Cardiac septum (tissue), 1 donor: Measurements from ENCODE around the gene GPR65.

GRCh38 chr14:85516608-85517124 is 13.3 kb upstream of the FLRT2 start:
- PRO-cap = no peak

- PRO-cap = no peak
Observed at GRCh38 chr14:86312446-86313099, 782.6 kb downstream of the FLRT2 start.

DNA sequence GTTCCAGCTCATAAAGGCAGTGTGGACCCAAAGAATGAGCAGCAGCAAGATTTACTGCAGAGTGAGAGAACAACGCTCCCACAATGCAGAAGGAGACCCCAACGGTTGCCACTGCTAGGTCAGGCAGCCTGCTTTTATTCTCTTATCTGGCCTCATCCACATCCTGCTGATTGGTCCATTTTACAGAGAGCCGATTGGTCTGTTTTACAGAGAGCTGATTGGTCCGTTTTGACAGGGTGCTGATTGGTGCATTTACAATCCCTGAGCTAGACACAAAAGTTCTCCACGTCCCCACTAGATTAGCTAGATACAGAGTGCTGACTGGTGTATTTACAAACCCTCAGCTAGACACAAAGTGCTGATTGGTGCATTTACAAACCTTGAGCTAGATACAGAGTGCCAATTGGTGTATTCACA is 1088.1 kb downstream of the GALC start:
- PRO-cap = no peak

DNA sequence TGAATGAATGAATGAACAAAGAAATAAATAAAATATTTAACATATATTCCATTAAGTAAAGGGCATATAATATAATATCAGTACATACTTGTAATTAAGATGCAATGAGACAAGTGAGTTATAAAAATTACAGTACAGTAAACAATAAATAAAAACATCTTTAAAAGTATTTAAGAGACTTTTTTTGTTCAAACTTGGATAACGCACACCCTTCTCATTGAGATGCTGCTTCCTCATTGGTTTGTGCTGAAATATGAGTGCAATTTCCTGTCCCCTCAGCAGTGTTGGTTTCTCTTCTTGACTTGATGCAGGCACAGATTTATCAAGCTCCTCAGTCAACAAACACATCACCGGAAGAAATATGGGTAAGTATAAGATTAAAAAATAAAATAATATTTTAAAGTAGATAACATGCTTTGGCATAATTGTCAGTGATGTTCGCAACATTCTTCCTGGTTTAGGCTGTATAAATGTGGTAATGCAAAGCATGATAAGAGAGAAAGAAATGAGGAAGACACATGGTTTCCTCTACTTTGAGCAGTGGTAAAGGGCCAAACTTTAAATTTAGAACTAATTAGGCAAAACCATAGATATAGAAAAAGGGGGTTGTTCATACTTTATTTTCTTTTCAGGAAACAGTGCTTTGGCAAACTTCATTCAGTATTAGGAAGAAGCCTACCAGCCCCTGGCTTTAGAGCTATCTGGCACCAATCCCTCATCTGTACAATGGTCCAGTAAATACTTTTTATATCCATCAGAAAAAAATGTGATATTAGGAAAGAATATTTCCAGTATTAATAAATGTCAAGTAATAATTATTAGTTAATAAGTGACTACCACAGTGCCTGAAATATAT is at the start of gene GPR65:
Gene GPR65 (plus strand): TSS at position 278 of the 856 bp plus-strand sequence.
- PRO-cap = no peak

- PRO-cap = no peak
Observed at GRCh38 chr14:88845510-88846387, 21.3 kb downstream of the TTC8 start.

DNA sequence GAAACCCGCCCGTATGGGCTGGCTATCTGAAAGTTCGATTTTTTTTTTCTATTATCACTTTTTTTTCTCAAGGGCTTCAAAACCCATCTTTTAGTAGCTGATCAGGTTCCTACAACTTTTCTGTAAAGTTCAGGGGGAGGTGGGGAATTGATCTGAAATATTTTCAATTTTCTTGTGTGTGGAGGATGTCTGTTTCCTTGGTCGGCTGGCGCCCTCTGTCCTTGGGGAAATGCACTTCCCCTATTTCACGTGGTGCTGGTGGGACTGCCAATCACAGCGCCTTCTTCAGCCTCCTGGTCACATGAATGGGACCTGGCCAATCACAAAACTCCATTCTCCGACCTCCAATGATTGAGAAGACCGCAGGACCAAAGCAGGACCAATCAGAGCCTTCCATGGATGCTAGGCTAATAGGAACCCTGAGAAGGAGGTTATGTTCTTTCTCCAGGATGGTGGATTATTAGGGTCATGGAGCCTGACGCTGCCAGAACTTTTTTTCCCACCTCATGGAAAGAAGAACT is 188.6 kb downstream of the TTC8 start:
- PRO-cap = no peak

GRCh38 chr14:89185712-89186592 is 231.1 kb downstream of the FOXN3 start:
- PRO-cap = no peak

- PRO-cap = no peak
Observed at GRCh38 chr14:89366550-89366899, 50.5 kb downstream of the FOXN3 start.

- PRO-cap = bidirectional peak, plus-strand start at chr14:89416294, minus-strand start at chr14:89416157
Observed at GRCh38 chr14:89416022-89416829, 807 bp downstream of the FOXN3 start.

GRCh38 chr14:89427974-89429311 is 11.4 kb upstream of the FOXN3 start:
- PRO-cap = unidirectional peak, plus-strand start at chr14:89428363

DNA sequence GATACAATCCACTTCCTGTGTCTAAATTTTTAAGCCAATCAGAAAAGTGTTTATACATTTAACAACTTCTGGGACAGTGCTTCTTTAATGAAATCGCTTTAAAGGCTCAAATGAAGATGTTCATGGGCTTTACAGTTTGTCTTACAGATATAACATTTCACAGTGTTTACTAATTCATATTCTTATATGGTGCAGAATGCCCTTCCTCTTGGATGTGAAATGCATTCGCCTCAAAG is 200.0 kb upstream of the FOXN3 start:
- PRO-cap = no peak

- PRO-cap = unidirectional peak, minus-strand start at chr14:89619165; unidirectional peak, minus-strand start at chr14:89619181
Observed at GRCh38 chr14:89618764-89619935, 202.1 kb upstream of the FOXN3 start.

DNA sequence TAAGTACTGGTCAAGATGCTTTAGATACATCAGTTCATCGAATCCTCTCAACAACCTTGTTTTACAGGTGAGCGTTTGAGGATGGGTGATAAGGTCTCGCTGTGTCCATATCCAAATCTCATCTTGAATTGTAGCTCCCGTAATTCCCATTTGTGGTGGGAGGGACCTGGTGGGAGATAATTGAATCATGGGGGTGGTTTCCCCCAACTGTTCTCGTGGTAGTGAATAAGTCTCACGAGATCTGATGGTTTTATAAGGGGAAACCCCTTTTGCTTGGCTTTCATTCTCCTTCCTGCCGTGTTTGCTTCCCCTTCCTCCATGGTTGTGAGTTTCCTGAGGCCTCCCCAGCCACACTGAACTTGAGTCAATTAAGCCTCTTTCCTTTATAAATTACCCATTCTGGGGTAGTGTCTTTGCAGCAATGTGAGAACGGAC is 234.6 kb downstream of the EFCAB11 start:
- PRO-cap = no peak

DNA sequence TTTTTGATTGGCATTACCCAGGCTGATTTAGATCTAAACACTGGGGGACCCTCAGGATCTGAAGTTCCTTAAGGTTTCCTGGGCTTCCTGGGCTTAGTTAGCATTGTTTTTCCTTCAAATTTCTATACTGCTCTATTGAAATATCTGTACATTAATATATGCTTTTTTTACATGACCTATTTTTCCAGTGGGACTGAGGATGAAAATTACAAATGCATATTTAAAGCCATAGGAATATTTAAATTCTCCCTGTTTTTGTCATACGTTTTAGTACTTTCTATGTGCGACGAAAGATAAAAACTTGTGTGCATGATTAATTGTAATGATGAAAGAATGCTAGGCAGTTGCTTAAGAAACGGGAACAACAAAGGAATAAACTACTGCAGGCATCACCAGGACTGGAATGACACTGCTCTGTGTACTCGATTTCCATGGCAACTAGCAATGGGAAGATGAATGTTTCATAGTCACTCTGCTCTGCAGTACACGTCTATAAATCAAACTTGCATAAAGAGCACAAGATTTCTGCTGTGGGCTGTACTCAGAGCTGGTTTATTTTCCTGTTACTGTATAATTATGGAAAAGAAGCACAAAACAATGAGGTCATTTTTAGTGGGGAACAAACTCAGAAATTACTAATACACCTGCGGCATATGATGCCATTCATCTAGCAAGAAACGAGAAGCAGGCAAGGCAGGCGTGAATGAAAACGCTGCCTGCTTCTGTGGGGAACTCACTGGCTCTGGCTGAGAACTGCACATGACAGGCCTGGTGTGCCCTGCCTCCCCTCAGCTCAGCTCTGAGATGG is 41.9 kb downstream of the EFCAB11 start:
- PRO-cap = no peak

- PRO-cap = no peak
Observed at GRCh38 chr14:90381954-90382600, 14.8 kb upstream of the CALM1 start.

GRCh38 chr14:90382601-90383270 is 14.1 kb upstream of the CALM1 start:
- PRO-cap = bidirectional peak, plus-strand start at chr14:90382770, minus-strand start at chr14:90382720; bidirectional peak, plus-strand start at chr14:90383422, minus-strand start at chr14:90383248

DNA sequence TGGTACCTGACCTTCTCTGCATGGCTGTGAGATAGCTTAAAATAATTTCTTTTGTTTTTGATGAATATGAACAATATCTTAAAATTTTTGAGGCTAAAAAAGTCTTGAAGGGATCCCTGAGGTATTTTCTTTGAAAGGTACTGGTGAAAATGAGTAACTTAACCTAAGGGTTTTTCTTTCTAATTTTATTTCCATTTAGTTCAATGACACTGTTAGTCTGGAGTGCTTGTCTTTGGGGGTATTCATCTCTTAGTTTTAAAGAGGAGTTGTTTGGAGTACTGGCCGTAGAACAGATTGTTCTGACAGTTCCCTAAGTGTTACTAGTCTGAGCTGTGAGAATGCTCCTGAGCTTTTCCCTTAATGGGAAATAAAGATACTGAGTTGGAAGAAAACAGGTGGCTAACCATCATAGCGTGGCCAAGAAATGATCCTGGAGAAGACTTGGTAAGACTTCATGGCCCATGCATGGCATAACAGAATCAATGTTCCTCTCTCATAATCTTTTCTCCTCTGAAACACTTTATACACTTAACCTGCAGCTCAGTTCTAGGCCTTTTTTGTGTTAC is 6.1 kb downstream of the CALM1 start:
- PRO-cap = no peak

- PRO-cap = no peak
Observed at GRCh38 chr14:90443274-90444267, 46.7 kb downstream of the CALM1 start.

DNA sequence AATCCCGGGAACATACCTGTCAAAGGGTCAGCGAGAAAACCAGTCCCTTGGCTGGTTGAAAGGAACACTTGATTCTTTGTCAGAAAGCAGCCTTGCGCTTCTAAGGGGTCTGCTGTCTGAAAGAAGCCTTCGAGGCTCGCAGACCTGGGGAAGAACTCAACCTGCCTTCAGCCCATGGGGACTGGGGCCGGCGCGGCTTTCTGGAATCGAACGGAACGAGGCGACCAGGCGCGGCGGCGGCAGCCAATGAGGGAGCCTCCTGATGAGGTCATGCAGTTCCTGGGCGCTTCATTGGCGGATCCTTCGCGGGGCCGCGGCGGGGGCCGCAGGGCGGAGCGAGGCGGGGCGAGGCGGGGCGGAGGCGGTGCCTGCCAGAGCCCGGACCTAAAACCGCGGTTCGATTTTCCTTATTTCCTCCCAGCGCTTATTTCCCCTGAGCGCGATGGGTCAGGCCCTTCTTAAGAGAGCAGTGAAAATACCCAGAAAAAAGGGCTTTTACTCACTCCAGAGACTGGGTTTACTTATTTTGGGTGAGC is 11.8 kb upstream of the TTC7B start:
- PRO-cap = bidirectional peak, plus-strand start at position 410 of the sequence, minus-strand start at position 202 of the sequence

DNA sequence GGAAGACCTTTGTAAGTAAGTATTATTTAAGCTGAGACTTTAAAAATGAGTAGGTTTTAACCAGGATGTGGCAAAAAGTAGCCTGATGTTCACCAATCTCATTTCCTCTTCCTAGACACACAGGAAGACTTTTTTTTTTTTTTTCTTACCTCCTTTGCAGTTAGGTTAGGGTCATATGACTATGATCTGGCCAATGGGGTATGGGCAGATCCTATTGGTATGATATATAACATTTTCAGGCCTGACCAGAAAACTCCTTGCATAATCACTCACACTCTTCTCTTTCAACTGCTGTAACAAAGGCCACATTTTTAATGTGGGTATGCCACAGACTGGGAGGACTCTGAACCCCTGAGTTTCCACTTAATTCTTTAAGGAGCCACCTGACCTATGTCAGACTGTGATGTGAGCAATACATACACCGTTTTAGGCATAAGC is 2.7 kb upstream of the RPS6KA5 start:
- PRO-cap = no peak